Kidney (tissue), 2 donors: ENCODE measurements around a stretch of chr9.

DNA sequence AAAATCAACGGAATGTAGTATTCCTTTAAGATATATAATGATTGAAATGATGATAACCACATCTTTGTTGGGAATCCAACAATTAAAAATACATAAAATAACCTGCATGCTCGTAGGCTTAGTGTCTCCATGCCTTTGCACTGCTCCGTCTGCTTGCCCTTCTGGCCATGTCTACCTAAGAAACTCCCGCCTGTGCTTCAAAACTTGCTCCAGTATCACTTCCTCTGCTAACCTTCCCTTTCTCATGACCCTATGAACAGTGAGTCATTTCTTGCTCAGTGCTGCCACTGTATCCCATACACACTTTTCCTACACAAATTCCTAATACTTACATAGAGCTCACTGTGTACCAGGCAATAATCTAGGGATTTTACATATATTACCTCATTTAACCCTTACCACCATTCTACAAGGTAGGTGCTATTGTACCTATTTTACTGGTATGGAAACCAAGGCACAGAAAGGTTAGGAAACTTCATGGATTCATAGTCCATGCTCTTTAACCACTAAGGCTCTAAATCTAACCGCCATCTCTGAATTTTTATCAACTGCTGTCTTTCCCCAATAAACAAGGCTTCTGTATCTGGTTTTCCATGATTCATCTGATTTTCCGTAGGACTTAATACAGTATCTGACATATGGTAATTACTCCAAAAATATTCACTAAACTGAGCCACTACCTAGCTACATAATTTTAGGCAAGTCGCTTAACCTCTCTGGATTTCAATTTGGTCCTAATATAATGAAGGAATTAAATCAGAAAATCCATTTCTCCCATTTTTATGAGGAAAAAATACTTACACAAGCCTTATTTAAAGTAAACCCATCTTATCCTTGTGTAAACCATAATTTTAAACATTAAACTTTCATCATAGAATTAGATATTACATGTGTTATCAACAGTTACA lies 33.3 kb downstream of the TMEM245 start:
- PRO-cap: no peak
- RRBS: no CpG with 5 or more reads among the region's 7 CpGs

GRCh38 chr9:109087118-109087432 lies 32.7 kb downstream of the TMEM245 start:
- PRO-cap: no peak
- RRBS: no CpG with 5 or more reads among the region's 6 CpGs

GRCh38 chr9:109106322-109106783 lies 13.4 kb downstream of the TMEM245 start:
- PRO-cap: no peak

DNA sequence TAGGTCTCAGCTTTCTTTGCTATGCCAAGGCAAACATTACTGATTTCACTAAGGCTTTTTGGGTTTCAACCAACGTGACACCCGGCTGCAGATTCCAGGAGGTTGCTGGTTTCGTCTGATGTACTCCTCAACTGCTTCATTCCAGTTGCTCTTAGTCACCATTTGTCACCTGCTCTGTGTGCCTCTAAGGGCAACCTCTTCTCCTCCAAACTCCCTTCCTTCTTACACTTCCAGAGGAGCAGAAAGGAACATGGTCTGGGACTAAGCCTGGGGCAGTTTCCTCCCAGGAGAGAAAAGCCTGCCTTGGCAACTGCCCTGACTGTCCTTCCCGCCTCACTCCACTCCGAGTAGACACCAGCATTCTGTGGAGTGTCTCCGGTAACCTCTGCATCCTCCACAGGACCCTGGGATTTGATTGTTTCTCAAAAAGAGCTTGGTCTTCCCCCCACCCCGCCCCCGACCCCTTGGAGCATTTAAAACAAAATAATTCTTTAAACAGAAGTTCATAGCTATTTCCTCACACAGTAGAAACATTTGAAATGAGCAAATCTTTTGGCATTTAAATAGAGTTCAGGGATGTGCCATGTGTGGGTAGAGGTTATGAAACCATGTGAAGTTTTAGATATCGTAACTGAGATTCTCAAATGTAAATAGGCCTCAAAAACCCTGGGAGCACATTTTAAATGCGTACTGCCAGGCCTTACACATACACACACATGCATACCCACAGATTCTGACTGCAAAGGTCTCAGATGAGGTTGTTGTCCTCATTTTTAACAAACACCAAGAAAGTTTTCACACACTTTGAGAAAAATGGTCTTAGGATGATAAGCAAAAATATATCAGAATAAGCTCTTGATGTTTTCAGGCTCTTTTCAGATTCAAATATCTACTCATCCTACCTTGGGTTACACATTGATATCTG lies 66.7 kb downstream of the EPB41L4B start:
- PRO-cap: no peak
- RRBS: 42% methylated on average over 2 of the region's 10 CpGs

- PRO-cap: no peak
- RRBS: no CpG with 5 or more reads among the region's 22 CpGs
These were observed 65.2 kb downstream of the EPB41L4B start for GRCh38 chr9:109255423-109256342.

GRCh38 chr9:109306604-109307157 lies 14.2 kb downstream of the EPB41L4B start:
- PRO-cap: no peak
- RRBS: no CpG with 5 or more reads among the region's 4 CpGs

DNA sequence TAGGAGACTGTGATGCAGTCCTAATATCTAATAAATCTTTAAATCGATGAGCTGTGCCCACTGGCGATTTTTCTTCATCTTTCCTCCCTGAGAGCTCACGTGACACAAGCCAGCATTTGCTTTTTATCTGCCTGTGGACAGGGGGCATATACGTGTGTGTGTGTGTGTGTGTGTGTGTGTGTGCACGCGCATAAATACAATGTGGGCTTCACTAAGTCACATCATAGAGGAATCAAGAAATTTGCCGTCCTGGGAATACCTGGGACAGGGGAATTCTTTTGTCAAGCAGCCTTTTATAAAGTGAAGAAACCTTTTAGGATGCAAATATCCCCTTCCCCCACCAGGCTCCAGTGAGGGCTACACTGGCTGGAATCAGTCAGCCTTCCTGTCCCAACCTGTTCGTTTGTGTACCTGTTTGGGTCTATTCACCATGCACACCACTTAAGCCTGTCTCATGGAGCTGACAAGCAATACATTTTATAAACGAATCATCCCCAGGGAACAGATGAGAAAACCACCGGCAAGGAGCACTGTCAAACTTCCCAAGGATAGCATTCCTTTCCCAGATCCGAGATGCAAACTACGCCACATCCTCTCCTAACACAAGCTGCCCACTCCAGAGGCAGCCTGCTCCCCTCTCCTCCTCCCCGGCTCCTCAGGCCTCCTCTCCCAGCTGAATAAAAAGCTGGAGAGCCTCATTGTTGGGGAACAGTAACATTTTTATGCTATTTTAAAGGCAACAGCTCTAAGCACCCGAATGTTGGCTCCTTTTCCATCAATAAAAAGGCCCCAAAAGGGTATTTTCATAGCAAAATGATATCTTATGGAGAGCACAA lies 2.6 kb downstream of the EPB41L4B start:
- PRO-cap: no peak
- RRBS: 5% methylated on average over 2 of the region's 14 CpGs

DNA sequence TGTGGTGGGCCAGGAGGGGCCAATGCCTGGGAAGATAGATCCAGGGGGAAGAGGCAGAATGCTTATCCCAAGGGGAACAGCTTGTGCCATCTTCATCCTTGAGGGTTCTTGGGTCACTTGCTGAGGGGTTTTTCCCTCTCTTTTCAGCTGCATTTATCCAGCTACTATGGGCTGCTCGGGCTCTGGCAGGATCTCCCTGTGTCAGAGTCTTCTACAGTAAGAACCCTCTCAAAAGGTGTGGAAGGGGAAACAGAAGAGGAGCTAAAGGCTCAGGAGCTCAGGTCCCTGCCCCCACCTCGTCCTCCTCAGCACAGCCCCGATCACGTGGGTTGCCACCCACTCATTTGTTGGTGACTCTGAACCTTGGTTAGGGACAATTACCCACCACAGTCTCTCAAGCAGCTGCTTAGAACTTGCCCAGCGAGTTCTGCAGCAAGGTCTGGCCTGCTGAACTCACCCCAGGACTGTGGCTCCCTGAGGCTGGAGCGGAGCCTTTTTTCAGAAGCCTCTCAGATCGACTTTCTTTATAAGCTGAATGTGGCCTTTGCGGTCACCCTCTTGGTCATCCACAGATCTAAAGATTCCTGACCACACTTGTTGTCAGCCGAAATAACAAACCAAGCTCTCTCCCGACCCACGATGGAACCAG lies 24.4 kb upstream of the EPB41L4B start:
- PRO-cap: no peak
- RRBS: no CpG with 5 or more reads among the region's 11 CpGs

- PRO-cap: no peak
- RRBS: no CpG with 5 or more reads among the region's 5 CpGs
These were observed 38.1 kb upstream of the EPB41L4B start for GRCh38 chr9:109358960-109359313.

DNA sequence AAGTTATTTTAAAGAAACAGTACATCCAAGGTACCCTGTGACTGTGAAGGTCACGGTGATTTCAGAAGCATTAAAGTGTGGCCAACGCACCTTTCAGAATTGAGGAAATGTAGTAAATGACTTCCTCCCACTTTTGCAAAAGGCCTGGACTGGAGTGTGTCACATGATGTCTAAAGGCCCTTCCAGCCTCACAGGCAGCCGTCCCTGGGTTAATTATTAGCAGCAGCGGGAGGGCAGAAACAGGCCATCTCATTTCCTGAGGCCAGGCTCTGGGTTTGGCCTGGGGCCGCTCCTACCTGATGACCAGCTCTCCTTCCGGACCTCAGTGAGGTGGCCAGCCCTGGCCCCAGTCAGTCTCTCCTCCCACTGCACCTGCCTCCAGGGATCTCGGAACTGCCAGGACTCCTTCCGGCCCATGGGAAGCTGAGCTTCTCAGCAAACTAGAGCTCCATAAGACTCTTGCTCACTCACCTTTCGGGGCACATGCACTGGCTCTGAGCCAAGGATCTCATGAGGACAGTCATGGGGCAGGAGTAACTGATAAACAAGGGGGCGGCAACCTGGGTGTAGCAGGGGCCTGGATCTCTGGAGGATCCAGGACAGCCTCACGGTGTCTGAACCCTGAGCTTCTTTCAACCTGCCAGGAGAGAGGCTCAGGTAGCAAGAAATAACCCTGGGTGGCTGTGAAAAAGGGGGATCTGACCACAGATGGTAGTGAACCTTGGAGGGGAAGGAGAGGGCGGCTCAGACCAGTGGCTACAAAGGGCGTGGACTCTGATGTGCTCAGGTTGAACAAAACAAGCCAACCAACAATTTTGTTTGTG lies 20.5 kb downstream of the PTPN3 start:
- PRO-cap: bidirectional peak, plus-strand start at position 265 of the sequence, minus-strand start at position 101 of the sequence
- RRBS: 15% methylated on average over 3 of the region's 13 CpGs

- PRO-cap: no peak
- RRBS: no CpG with 5 or more reads among the region's 4 CpGs
These were observed 43.3 kb upstream of the PALM2AKAP2 start for GRCh38 chr9:109736691-109737026.

DNA sequence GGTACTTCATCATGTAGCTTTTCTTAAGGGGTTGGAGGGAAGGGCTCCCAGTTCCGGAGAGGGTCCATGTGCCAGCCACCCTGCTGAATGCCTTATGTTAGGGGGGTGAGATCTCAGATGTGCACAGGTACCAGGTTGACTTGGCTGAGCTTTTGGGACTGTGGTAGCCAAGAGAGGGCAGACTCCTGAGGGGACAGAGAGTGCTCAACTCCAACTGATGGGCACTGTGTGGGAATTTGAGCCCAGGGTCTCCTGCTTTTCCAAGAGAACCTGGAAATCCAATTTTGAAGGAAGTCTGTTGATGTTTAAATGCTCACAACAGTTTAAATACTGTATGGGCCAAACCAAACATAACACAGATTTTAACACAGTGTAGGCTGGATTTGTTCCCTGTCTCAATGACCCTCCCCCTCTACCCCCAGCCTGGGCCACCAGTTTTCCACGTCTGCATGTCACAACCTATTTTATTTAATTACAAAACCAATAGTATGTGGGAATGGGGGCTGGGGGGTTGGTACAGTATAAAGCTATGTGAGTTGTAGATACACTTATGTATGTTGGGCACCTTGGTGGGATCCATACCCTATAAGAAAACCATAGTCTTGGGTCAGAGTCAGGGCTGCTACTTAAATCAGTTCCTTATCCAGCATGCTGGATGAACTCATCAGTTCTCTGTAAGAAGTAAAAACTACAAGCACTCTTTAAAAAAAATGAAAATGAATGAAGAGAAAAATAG lies 11.7 kb downstream of the PALM2AKAP2 start:
- PRO-cap: no peak
- RRBS: no CpG with 5 or more reads among the region's 2 CpGs

DNA sequence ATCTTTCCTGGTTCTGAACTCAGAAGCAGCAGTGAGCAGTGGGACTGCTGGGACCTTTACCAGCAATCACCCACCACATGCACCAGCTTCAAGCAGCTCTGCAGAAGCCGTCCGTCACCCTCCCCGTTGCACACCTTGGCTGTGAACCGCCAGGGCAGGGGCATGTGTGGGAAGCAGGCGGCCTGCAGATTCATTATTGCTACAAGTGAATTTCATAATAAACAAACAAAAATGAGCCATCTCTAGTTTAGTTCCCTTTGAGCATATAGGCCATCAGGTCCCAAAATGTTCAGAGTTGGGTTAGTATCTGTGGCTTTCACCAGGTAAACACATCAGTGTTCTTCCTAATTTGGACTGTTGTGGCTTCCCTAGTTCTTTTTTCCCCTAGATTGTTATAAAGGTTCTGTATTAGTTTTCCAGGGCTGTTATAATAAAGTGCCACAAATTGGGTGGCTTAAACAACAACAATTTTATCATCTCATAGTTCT lies 17.6 kb downstream of the PALM2AKAP2 start:
- PRO-cap: no peak
- RRBS: no CpG with 5 or more reads among the region's 5 CpGs

GRCh38 chr9:109910527-109910986 lies 130.6 kb downstream of the PALM2AKAP2 start:
- PRO-cap: no peak
- RRBS: no CpG with 5 or more reads among the region's 8 CpGs

DNA sequence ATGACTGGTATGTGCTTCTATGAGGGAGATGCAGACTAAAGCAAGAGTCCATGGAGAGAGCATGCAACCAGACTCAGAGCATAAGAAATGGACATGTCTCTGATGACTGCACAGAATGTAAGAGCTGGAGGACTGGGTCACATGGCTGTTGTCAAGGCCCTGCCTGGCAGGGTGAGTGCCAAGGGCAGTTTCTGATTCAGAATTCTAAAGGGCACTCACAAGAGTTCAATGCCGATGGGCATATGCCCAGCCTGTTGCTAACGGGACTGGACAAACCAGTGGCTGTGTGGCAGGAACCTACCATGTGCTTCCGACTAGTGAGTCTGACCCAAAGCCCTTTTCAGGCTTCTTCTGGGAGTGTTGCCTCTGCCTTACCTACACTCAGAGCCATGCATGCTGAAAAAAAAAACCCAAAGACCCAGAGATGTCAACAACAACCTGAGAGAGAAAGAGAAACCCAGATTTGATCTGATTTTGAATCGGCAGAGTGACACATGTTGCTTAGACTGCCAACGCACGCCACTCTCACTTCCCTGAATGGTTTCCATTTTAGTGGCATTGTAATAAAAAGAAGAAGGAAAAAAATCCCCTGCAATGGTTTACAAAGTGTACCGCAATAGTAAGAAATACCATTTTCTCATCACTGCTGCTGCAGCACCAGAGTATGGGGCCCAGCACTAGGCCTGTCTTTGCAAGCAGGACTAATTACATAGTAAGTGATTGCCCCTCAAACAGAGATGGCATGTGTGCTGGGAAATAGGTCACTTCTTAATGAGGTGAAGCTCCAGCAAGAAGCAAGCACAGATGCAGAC lies 194.3 kb downstream of the PALM2AKAP2 start:
- PRO-cap: no peak
- RRBS: no CpG with 5 or more reads among the region's 7 CpGs

- PRO-cap: no peak
- RRBS: no CpG with 5 or more reads among the region's 10 CpGs
These were observed 192.1 kb downstream of the C9orf152 start for GRCh38 chr9:110015729-110016339.

GRCh38 chr9:110049184-110050146 lies 158.5 kb downstream of the C9orf152 start:
- PRO-cap: bidirectional peak, plus-strand start at chr9:110049844, minus-strand start at chr9:110049837; unidirectional peak, minus-strand start at chr9:110049892
- RRBS: 3% methylated on average over 16 of the region's 51 CpGs

DNA sequence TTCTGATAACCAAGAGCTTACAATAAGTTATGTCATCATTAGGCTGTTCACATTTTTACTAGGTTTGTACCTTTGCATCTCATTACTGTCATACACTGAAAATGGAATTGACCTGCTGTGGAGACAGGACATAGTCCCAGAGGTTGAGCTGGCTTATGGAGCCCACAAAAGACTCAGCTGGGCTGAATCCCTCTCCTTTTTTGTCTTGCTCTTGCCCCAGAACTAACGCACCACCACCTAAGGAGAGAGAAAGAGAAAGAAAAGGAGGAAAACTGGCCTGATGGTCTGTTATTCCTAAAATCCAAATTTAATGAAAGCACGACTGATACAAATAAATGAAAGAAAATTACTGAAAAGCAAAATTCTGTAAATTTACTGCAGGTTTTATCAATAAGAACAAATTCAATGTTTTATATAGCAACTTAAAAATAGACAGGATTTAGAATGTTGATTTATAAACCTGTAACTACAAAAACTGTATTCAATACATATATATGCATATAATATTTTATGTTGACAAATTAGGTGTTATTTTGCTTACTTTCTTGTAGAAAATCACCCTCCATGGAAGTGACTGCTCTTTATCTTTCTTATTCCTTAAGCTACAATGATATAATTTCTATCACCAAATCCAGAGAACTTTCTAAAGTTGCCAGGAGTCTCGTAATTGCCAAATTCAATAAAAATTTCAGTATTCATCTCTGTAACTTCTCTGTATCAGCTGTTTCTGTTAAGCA lies 98.8 kb upstream of the TXNDC8 start:
- PRO-cap: no peak
- RRBS: no CpG with 5 or more reads among the region's 3 CpGs

DNA sequence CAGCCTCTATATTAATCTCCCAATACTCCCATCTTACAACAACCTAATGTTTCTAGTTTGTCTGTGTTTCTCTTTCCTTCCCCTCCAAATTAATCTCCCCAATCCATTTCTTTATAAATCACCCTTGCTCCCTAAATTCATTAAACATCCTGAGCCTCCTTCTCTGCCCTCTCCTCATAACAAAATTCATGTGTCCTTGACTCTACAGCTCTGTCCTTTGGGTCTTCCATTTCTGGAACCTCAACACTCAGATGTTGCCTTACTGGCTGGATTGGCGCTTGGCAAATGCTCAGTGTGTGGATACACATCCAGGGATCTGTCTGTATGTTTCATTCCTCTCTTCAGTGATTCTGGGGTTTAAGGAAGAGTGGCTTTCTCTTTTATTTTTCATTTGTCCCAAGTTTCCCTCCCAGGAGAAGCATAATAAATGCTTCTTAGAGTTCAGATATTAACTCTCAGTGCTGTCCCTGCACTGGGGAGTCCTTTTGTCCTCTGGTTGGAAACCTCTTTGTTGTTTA lies 103.7 kb upstream of the TXNDC8 start:
- PRO-cap: no peak
- RRBS: no CpG with 5 or more reads among the region's 1 CpG

GRCh38 chr9:110445710-110446116 lies 108.0 kb upstream of the TXNDC8 start:
- PRO-cap: no peak
- RRBS: no CpG with 5 or more reads among the region's 6 CpGs